Epithelial cell of proximal tubule (primary cell): ENCODE measurements around the gene GNRH2.

DNA sequence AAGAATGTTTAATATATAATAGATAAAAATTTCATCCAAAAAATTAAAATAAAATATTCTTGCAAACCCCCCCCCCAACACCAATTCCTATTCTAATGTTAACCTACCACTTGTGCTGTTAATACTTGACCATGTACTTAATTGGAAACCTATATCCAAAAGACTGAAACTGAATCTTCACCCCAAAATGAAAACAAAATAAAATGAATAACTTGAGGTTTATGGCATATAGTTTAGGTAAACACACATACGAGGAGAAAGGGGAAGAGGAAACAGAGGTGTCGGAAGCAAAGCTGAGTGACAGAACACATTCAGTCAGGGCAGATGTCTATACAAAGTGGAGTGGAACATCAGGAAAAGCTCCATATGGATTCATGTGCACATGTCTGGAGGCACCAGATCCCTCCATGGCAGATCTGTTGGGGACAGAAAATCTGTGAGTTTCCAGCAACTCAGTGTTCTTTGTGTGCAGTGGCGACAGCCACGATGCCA lies 23.2 kb downstream of the FKBP1A start:
- RAMPAGE, long total RNA, result no peak
- RRBS, result no CpG with 5 or more reads among the region's 4 CpGs

GRCh38 chr20:1390428-1390864 lies 2.4 kb downstream of the FKBP1A start:
- RAMPAGE, long total RNA, result no peak
- RRBS, result no CpG with 5 or more reads among the region's 5 CpGs

- RAMPAGE, long total RNA, result no peak
- RRBS, result no CpG with 5 or more reads among the region's 4 CpGs
These were observed 25.4 kb upstream of the FKBP1A start for GRCh38 chr20:1418170-1418734.

- RAMPAGE, long total RNA, result no peak
- RRBS, result no CpG with 5 or more reads among the region's 6 CpGs
These were observed 19.9 kb downstream of the SIRPD start for GRCh38 chr20:1537537-1538138.

DNA sequence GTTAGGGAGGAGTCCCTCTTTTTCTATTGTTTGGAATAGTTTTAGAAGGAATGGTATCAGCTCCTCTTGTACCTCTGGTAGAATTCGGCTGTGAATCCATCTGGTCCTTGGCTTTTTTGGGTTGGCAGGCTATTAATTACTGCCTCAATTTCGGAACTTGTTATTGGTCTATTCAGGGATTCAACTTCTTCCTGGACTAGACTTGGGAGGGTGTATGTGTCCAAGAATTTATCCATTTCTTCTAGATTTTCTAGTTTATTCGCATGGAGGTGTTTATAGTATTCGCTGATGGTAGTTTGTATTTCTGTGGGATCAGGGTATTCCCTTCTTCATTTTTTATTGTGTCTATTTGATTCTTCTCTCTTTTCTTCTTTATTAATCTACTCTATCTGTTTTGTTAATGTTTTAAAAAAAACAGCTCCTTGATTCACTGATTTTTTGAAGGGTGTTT lies 14.3 kb downstream of the SIRPD start:
- RAMPAGE, long total RNA, result no peak
- RRBS, result no CpG with 5 or more reads among the region's 4 CpGs

- RAMPAGE, long total RNA, result no peak
- RRBS, result no CpG with 5 or more reads among the region's 1 CpG
These were observed 2.6 kb downstream of the SIRPG start for GRCh38 chr20:1654987-1655430.

DNA sequence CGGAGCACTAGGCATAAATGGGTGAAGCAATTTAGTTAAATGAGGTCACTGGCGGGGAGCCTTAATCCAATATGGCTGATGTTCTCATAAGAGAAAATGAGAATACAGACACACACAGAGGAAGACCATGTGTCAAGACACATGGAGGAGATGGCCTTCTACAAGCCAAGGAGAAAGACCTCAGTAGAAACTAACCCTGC lies 714 bp downstream of the SIRPG start:
- RAMPAGE, long total RNA, result no peak
- RRBS, result no CpG with 5 or more reads among the region's 2 CpGs

DNA sequence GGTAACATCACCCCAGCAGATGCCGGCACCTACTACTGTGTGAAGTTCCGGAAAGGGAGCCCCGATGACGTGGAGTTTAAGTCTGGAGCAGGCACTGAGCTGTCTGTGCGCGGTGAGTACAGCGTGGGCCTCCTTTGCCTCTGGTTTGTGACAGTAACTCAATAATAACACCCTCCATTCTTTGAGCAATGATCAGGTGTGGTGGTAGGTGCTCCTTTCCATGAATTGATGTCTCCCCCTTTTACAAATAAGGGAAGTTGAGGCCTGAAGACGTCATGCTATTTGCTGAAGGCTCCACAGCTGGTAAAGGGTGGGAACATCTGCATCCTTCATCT lies 20.1 kb downstream of the SIRPA start:
- RAMPAGE, long total RNA, result no peak
- RRBS, result no CpG with 5 or more reads among the region's 8 CpGs

- RAMPAGE, long total RNA, result no peak
- RRBS, result 9% methylated on average over 4 of the region's 30 CpGs
These were observed 28.3 kb downstream of the PDYN start for GRCh38 chr20:1965383-1966099.

DNA sequence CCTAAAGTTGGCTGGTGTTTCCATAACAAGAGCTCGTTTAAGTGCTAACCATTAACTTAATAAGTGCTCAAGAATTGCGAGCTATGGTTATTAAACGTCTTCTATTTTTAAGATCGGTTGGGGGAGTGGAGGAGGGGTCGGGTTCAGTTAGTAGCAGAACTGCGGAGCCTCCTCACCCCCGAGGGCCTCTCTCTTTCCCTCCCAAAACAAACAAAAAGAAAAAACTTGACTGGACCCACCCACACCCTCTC lies 1.9 kb downstream of the STK35 start:
- RAMPAGE, long total RNA, result no peak
- RRBS, result no CpG with 5 or more reads among the region's 7 CpGs

DNA sequence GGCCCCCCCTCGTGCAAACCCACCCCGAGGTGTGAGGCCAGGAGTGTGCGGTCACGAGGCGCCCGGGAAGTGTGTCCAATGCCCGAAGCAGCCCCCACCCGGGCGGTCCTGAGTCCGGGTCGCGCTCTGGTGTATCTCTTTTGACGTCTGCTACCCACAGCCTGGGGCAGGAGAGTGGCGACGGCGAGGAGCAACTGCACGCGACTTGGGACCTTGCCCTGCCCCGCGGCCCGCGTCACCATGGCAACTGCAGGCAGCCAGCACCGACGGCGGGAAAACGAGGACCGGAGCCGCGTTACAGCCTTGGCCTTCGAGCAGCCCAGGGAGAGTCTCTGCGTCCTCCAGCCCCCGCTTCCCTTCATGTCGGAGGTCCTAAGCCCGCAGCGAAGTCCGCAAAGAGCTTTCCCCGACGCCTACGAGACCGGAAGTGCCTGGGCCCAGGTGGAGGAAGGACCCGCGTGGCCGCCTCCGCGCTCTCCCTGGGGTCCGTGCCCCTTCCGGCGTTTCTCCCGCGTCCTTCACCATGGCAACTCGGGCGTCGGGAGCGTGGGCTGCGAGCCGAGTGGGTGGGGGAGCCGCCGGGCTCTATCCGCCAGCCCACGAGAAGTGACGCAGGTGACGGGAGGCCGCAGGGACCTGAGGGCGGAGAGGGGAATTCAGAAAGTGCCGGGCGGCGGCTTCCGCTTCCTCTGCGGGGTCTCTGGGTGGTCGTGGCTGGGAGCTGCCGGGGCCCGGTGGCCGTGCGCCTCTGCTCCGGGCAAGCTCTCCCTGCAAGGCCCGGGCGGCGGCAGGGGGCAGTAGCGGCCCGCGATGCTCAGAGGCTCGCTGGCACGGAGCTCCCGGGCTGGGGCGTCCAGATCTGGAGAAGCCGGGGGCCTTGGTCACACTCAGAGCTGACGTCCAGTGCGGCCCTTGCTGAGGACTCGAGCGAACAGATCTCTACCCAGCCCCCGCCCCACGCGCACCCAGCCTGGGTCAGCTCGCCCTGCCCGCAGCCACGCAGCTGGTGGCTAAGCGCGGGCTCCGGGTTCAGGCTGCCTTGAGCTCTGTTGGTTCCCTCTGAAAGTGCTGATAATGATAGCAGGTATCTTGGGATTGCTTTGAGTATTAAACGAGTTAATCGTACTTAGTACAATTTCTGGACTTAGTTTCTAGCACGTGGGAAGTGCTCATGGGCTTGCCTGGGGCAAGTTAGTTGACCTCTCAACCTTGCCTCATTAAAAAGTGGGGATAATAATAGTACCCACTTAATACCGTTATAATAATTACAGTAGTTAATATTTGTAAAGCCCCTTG lies 88.4 kb upstream of the TGM3 start:
- RAMPAGE, long total RNA, result no peak
- RRBS, result 2% methylated on average over 37 of the region's 103 CpGs

DNA sequence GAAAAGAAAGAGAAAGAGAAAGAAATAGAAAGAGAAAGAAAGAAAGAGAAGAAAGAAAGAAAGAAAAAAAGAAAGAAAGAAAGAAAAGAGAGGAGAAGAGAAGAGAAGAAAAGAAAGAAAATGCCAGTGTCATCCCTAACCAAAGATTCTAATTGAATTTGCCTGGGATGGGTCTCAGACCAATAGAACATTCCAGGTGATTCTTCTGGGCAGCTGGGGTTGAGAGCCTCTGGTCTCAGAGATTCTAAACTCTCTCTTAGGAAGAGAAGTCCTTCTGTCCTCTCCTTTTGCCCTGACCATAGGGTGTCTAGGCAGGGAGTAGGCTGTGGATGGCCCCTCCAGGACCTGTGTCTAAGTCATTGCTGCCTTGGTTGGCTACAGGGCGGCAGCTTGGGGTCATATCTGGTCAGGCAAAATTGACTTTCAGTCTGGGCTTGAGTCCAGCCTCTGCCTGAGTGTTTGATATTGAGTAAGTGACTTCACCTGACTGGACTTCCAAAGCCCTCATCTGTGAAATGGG lies 4.4 kb downstream of the TGM3 start:
- RAMPAGE, long total RNA, result no peak
- RRBS, result no CpG with 5 or more reads among the region's 1 CpG

DNA sequence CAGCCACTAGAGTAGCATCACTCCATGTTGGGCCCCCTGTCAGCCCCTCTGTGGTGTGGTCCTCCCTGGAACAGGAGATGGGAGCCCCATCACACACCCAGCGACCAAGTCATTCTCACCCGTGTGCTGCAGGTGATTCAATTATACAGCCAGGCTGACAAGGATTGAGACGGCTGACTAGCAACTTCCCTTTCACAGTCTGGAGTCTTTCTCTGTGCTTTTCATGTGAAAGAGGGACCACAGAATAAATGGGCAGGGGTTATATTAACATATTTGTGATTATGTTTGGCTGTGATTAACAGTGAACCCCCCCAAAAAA lies 6.3 kb downstream of the TGM3 start:
- RAMPAGE, long total RNA, result no peak
- RRBS, result no CpG with 5 or more reads among the region's 3 CpGs

- RAMPAGE, long total RNA, result no peak
- RRBS, result 4% methylated on average over 26 of the region's 42 CpGs
These were observed 22.5 kb downstream of the TMC2 start for GRCh38 chr20:2558771-2559330.

GRCh38 chr20:2799504-2800151 lies 799 bp downstream of the CPXM1 start:
- RAMPAGE, long total RNA, result no peak
- RRBS, result no CpG with 5 or more reads among the region's 24 CpGs

DNA sequence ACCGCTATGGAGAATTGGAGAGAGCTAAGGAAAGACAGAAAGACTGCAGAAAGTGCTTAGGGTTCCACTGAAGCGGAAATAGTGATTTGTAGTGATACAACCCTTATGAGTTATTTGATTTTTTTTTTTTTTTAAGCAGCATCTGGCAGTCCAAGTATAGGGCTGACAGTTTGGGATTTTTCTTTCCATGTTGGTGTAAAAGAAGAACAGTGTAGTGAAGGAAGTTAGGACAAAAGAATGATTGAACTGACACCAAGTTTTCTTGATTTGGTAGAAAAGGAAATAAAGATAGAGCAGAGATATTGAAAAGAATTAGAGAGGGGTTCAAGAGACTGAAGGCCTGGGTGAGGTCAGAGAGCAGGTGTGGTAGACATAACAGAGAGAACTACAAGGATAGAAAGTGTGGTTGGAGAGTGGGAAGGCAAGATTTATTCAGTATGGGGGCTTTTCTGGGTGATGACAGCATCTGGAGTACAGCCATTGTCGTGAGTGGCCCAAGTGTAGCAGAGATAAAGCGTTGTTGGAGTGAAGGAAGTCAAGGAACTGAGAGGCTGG lies 84.6 kb downstream of the PTPRA start:
- RAMPAGE, long total RNA, result no peak
- RRBS, result no CpG with 5 or more reads among the region's 4 CpGs

GRCh38 chr20:3022292-3022987 lies 21.0 kb upstream of the GNRH2 start:
- RAMPAGE, long total RNA, result no peak
- RRBS, result no CpG with 5 or more reads among the region's 11 CpGs

GRCh38 chr20:3043149-3044006 lies at the start of gene GNRH2:
TSS of gene GNRH2 (plus strand) at chr20:3043622.
- RAMPAGE, long total RNA, result no peak
- RRBS, result no CpG with 5 or more reads among the region's 6 CpGs

DNA sequence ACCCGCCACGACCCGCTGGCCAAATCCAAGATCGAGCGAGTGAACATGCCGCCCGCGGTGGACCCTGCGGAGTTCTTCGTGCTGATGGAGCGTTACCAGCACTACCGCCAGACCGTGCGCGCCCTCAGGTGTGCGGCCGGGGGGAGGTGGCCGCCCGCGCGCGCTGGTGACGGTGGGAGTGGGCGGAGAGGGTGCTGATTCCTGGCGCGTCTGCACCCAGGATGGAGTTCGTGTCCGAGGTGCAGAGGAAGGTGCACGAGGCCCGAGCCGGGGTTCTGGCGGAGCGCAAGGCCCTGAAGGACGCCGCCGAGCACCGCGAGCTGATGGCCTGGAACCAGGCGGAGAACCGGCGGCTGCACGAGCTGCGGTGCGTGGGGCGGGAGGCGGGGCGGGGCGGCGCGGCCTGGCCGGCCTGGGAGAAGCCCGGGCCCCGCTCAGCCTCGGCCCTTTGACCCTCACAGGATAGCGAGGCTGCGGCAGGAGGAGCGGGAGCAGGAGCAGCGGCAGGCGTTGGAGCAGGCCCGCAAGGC lies 366 bp downstream of the MRPS26 start:
- RAMPAGE, long total RNA, result no peak
- RRBS, result 1% methylated on average over 19 of the region's 60 CpGs

- RAMPAGE, long total RNA, result no peak
- RRBS, result no CpG with 5 or more reads among the region's 5 CpGs
These were observed 10.8 kb downstream of the FASTKD5 start for GRCh38 chr20:3148749-3149421.